RPMI7951 (cell line): ENCODE measurements around a stretch of chr1.

GRCh38 chr1:204389618-204390598, 21.7 kb downstream of the PPP1R15B start:
- RAMPAGE, long total RNA = no peak

- RAMPAGE, long total RNA = no peak
These were observed 17.3 kb downstream of the PPP1R15B start for GRCh38 chr1:204394135-204394961.

- RAMPAGE, long total RNA = no peak
These were observed 829 bp downstream of the PPP1R15B start for GRCh38 chr1:204410459-204411516.

- RAMPAGE, long total RNA = no peak
These were observed 37.5 kb downstream of the PIK3C2B start for GRCh38 chr1:204456950-204457600.

- RAMPAGE, long total RNA = no peak
These were observed 29.1 kb downstream of the PIK3C2B start for GRCh38 chr1:204465166-204466225.

DNA sequence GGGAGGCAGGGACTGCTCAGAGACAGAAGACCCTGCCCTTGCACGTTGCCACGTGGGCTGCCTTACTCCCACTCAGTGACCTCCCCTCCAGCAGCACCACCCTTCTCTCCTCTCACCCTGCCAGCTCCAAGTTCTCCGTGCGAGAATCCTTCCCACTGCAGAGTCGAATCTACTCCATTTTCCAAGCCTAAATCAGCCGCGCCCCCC, 7.8 kb downstream of the LRRN2 start:
- RAMPAGE, long total RNA = no peak

DNA sequence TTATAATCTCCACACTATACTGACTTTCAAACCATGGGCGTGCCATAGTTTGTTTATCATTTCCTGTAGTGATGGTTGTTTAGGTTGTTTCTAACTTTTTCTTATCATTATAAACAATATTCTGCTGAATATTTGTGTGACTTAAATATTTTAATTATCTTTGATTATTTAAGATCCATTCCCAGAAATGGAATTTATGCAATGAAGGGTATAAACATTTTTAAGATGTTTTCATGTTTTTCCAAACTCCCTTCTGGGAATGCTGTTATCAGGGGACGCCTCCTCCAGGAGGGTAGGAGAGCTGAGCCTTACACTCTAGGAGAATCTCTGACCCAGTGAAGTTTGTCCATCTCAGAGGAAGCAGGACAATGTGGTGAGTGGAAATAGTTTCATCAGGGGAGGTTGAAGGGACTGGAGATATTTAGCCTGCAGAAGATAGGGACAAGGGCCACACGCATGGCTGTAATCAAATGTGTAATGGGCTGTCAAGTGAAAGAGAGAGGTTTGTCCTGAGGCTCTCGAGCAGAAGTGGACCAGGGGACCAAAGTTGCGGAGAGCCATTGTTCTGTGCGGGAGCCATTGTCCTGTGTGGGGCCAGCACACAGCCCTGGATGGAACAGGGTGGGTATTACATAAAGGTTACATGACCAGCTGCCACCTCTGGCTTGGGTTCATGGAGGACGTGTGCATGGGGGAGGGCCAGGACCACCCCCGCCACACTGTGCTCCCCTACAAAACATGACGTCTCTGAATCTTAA, 41.5 kb downstream of the NFASC start:
- RAMPAGE, long total RNA = no peak

DNA sequence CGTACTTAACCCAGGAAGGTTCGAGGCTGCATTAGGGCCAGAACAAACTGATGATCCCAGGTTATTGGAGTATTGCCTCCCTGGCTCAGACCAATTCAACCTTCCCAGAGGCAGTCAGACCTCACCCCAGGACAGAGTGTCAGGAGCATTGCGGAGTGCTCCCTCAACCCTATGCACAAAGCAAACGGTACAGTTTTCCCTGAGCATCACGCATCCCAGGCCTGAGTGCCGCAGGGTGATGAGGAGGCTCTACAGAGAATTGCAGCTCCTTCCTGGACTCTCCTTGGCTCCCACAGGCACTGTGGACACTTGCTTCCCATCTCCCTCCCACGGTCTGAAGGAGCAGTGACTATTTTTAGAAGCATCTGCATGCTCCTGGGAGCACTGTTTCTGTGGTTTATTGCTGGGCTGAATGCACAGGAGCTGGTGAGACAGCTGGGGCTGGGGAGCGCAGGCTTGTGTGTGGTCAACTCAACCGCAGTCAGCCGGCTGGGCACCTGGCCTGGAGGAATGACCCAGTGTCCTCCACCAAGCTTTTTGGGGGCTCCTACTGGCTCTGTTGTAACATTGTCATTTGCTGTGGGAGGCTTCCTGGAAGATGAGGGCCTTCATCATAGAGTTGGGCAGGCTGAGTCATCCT, 43.7 kb downstream of the NFASC start:
- RAMPAGE, long total RNA = no peak

- RAMPAGE, long total RNA = no peak
These were observed 5.4 kb upstream of the CNTN2 start for GRCh38 chr1:205037761-205037960.

GRCh38 chr1:205258642-205259569, 31.2 kb downstream of the TMCC2 start:
- RAMPAGE, long total RNA = no peak

- RAMPAGE, long total RNA = no peak
These were observed 35.0 kb downstream of the NUAK2 start for GRCh38 chr1:205286516-205286984.

DNA sequence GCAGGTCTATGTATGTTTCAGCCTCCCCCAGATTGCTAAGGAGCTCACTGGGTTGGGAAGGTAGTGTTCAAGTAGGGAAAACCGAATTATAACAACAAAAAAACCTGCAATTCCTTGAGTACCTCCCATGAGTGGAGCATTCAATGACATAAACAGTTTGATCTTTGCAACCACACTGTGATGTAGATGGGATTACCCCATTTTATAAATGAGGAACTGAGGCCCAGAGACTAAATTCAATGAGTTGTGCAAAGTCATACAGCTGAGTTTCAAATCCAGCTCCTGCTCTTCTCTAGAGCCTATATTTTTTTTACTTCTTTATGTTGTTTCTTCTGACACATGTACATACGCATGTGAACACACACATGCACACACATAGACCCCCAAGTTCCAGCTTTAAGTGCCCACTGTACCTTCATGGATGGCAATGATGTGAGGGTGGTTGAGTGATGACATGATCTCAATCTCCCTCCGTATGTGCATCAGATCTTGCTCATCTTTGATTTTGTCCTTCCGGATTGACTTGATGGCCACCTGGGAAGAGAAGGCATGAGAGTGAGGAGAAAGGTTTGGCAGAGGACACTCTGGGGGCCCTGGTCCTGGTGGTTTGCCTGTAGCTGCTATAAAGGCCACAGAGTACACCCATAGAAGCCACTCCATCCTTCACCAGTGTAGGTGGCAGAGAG, 10.1 kb downstream of the NUAK2 start:
- RAMPAGE, long total RNA = no peak

GRCh38 chr1:205314900-205315428, 6.6 kb downstream of the NUAK2 start:
- RAMPAGE, long total RNA = no peak

GRCh38 chr1:205317536-205317943, 4.0 kb downstream of the NUAK2 start:
- RAMPAGE, long total RNA = no peak

DNA sequence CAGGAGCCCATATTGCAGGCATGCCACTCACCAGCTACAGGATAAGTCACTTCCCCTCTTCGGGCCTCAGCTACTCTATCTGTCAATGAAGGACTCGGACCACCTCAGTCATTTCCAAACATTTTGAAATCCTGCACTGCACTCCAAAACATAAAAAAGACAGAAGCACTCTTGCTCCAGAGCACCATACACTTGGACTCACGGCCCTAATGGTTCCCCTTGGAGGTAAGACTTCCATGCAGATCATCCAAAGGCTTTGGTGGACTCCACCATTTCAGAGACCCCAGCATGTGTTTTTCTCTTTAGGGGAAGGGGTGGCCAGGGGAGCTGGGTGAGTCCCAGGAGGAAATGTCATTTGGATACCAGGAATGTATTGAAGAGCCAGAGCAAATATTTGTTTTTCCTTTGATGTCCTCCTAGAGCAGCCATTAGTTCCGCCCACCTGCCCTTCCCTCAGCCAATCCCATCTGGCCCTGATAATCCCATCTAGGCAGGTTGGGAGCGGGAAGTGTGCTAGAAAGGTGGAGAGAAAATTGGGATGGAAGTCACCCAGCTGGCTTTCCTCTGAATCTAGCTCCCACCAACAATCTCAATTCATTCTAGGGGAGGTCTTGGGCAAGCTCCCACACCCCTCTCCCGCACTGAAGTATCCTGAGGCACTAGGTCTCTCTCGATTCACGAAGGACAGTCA, 3.0 kb downstream of the NUAK2 start:
- RAMPAGE, long total RNA = no peak

DNA sequence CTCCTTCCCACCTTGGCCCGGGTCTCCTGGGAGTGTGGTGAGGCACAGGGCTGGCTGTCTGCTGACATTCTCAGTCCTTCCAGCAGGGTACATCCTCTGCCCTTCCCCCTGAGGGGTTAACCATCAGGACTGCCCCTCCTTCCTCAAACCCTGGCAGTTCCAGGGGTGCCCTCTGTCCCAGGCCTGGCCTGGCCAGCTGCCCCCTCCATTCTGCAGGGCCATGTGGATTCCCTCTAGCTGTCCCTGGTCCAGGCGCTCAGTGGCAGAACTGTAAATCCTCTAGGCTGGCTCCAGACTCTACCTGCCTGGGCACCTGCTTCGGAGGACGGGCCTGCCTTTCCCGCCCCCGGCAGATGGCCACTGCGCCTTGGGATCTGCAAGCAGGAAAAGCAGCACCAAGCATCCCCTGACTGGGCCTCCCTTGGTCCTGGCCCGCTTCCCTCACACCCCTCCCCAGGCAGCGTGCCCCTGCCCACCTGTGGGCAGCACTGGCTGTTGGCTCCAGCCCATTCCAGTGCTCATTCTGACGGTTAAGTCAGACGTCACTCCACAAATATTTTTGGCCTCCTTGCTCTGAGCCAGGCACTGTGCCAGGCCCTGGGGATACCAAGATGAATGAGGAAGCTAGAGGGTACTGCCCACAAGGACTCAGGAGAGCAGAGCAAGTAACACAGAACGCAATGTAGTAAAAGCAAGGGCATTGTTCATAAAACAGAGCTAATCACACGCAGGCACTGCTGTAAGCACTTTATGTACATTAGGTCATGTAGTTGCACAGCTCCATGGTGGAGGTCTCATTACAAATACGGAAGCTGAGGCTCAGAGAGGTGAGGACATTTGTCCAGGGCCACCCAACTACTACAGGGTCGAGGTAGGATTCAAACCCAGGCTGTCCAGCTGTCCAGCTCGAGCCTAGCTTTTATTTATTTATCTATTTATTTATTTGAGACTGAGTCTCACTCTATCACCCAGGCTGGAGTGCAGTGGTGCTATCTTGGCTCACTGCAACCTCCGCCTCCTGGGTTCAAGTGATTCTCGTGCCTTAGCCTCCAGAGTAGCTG, 22.0 kb upstream of the BLACAT1 start:
- RAMPAGE, long total RNA = no peak

- RAMPAGE, long total RNA = no peak
These were observed 8.0 kb downstream of the CDK18 start for GRCh38 chr1:205512502-205512873.

DNA sequence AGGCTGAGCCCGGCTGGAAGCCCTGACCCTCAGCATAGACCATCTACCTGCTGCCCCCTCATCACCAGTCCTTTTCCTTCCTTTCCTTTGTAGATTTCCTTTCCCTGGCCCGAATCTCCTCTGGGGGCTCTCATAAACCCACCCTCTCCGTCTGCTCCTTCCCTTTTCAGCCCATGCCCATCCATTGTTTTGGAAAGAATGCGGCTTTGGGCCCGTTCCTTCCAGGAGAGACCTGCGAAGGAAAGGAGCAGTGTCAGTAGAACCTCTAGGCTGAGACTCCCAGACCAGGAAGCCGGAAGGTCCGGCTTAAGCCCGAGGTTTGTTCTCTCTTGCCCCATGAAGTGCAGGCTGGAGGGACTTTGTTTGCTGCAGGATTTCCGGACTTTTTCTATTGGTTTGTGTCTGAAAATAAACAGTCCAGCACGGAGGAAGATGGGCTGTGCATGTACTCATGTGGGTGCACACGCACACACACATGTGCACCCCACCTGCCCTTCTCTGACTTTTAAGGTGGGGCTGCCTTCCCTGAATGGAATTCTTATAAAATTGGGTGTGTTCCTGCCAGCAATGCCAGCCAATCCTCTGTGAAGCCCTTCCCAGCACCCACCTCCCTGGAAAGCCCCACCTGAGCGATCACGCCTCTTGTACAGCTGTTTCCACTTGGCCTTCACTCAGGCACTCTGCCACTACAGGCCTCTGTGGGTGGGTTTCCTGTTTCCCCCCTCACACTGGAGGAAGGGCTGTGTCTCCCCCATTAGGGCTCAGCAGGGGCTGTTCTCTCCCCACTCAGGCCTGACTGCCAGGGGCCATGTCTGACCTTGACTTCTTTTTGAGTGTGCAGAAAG, 13.4 kb downstream of the MFSD4A start:
- RAMPAGE, long total RNA = no peak

- RAMPAGE, long total RNA = no peak
These were observed 17.4 kb downstream of the ELK4 start for GRCh38 chr1:205614242-205614932.

GRCh38 chr1:205632129-205632655, 381 bp upstream of the ELK4 start:
- RAMPAGE, long total RNA = no peak